ENCODE measurements around the genes TSPAN13 and PRPS1L1.

- RRBS: no CpG with 5 or more reads among the region's 1 CpG
These were observed 69.2 kb downstream of the ETV1 start for GRCh38 chr7:13920374-13920564.

DNA sequence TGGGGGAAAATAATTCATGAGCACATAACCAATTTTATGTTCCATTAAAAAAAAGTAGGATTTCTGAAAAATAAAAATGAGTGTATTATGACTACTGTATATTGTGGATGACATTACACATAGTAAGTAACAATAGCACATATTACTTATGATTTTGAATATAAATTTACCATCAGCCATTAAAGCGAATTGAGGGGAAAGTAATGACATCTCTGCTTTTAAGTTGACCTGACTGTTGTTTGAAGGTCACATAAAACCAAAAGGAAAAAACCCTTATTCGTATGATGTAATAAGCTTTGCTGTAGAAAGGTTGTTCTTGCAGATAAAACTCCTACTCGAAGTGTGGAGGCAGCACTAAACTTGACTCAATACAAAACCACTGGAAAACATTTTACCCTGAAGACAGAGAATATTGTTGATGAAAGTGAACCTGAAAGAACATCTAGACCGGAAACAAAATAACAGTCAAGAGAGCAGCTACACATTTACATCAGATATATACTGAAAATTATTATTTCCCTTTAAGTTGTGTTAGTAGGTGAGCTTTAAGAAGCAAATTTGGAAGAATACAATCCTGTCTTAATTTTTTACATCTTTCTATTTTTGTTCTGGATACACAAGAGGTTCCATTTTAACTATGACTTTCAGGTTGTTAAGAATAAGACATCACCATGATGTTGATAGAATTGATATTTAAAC, 6.5 kb downstream of the ETV1 start:
- RRBS: no CpG with 5 or more reads among the region's 4 CpGs

DNA sequence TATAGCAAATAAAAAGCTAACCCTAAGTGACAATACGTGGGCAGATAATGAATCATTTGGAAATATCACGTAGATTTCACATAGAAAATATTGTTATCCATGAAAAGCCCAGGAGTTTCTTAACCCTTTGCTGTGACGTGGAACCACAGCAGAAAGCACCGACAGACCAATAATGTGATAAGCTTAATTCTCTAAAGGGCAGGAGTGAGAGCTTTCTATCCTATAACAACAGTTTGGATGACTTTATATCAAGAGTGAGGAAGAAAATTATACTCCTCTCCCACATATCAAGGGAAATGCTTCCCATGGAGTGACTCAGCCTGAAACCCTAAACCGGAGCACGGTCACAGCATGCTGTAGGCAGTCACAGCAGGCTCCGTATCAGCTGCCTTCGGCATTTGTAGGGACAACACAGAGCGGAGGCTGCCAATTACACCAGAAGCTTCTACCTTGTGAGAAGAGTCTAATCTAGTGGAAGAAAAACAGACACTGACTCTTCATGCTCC, 66.1 kb downstream of the DGKB start:
- RRBS: no CpG with 5 or more reads among the region's 9 CpGs

GRCh38 chr7:16066945-16067489, 354.3 kb downstream of the CRPPA start:
- RRBS: no CpG with 5 or more reads among the region's 1 CpG

DNA sequence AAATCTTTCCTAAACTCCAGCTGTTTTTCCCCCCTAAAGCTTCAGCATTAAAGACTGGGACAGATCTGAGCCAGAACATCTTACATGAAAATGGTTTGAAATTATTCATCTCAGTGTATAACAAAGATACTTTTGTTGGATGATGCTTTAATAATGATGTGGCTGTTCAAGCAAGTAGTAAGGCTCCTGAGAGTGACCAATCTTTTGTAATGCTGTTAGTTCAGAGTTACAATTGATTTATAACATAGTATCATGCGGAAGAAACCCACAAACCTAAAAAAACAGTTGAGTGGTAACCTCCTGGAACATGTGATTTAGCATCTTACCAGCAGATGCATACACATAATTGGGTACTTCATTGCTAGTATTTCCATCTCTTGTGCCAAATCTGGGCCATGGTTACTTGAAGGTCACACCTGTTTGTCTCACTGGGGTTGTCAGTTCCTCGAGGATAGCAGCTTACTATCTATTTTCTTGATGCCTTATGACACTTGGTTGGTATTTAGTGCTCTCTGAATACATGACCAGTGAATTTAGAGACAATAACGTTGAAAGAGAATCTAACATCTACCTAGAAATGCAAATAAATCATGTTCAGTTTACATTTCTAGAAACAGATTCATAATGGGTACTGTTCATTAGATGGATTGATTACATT, 1.6 kb downstream of the BZW2 start:
- RRBS: no CpG with 5 or more reads among the region's 3 CpGs

GRCh38 chr7:16753268-16754337, at the start of gene TSPAN13:
TSPAN13 (plus strand) TSS chr7:16753755.
- RRBS: 1% methylated on average over 21 of the region's 82 CpGs

- RRBS: no CpG with 5 or more reads among the region's 3 CpGs
These were observed 2.0 kb downstream of the TSPAN13 start for GRCh38 chr7:16755341-16756102.

GRCh38 chr7:17184790-17185220, 113.6 kb upstream of the AHR start:
- RRBS: no CpG with 5 or more reads among the region's 3 CpGs

- RRBS: no CpG with 5 or more reads among the region's 4 CpGs
These were observed 199.8 kb downstream of the AHR start for GRCh38 chr7:17498212-17498687.

DNA sequence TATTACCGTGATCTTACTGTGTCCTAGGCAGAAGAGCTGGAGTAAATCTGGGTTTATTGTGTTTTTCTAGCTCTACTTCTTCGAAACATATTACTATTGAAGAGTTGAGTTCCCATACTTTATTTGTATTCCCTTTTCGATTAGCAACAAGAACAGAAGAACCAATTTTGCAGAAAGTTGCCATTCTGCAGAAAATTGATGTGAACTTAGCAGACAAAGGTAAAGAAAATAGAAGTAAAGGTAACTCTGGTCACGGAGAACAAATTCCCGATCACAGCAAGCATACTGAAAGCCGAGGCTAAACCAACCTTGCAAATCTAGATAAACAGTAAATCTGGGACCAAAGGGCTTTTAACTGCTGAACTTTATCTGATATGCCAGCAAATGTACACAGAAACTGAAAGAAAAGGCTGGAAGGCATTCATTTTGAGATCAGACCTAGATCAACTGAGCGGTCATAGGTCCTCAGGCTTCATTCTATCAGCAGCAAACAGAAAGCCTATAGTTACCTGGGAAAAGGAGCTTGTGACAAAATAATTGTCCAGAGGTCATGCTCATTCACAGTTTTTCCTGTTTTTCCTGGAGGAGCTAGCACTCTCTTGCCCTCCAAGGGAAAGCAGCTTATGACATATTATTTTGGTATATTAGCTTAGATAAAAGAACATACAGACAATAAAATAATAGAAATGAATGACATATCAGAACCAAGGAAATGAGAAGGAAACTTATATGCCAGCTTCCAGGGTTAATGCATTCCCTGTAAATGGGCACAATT, 320.1 kb downstream of the AHR start:
- RRBS: no CpG with 5 or more reads among the region's 7 CpGs

GRCh38 chr7:17781956-17783042, 158.0 kb downstream of the SNX13 start:
- RRBS: no CpG with 5 or more reads among the region's 5 CpGs

DNA sequence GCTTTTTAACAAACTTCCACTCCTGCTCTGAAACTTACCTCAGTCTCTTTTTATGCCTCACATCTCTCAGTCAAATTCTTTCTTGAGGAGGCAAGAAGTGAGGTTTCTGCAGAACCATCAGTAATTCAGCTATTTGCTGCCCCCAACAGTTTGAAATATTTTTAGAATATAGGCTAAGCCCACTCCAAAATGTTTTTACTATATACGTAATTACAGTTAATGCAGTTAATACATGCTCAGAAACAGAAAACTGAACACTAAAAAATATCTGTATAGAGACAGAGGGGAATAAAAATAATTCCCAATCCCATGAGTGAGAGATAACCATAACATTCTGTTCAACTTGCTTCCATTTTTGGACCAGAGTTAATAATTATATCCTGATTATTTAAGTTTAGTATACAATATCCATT, 78.4 kb downstream of the SNX13 start:
- RRBS: no CpG with 5 or more reads among the region's 1 CpG

- RRBS: no CpG with 5 or more reads among the region's 1 CpG
These were observed 8.1 kb downstream of the PRPS1L1 start for GRCh38 chr7:18019577-18020000.

DNA sequence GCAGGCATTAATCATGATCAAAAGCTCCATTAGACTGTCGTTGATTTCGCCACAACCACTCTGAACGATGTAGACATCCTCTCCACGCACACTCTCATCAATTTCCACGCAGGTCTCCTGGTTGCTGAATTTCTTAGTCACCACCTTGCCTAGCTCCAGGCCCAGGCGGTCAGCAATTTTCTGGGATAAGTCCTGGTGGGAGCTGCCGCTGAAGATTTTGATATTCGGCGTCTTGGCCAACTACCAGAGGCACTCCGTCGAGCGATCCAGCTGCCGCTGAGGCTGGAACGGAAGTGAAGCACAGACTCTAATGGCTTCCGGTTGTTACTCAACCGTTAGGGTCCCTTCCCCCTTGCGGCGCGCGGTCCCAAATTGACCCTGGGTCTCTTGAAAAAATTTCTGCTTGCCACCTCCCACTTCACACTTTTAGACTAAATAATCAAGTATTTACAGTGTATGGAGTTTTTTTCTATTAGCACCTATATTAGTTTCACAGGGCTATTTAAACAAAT, at the start of gene PRPS1L1:
TSS of gene PRPS1L1 (minus strand) at position 295 of the 512 bp plus-strand sequence.
- RRBS: no CpG with 5 or more reads among the region's 20 CpGs

DNA sequence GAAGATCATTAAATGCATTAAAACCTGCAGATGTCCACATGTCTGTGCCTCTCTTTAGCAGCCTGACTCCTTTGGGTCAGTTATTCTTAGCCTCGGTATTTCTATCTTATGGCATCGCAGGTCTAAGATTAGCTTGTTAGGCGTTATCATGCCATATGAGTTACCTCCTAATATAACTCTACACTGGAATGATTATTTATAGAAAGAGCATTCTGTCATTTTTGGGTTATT, 10.2 kb downstream of the HDAC9 start:
- RRBS: no CpG with 5 or more reads among the region's 3 CpGs

DNA sequence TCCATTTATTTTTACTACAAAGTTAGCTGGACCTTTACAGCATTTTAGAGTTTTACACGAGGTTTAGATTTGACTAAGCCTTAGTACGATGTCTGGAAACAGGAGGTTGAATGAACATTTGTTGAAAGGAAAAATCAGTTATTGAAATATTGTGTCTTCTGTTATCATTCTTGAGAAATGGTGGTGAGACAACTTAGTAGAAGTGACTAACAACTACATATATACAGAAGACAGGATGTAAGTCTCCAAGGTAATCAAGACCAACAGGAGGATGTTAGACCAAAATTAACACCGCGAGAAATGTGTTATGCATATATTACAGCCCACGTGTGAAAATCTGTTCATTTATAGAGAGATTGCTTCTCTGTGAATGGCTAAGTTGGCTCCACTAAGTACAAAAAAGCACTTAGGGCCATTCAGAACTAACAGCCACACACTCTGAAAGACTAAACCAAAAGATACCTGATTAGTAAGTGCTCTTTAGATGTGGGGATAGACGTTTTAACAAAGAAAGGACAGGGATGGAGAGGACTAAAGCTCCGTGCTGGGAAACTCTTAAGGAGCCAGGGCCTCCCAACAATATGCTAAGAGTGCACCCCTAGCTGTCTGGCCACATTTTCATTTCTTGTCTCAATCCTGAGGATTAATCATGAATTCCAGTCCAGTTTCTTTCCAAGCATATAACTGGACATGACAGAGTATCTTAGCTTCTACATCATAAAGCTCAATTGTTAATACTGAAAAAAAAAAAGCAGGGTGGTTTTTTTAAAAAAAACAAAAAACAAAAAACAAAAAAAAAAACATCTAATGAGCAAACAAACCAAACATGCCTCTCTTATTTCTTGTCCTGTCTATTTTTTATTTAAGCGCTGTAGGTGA, 26.5 kb downstream of the HDAC9 start:
- RRBS: no CpG with 5 or more reads among the region's 8 CpGs

DNA sequence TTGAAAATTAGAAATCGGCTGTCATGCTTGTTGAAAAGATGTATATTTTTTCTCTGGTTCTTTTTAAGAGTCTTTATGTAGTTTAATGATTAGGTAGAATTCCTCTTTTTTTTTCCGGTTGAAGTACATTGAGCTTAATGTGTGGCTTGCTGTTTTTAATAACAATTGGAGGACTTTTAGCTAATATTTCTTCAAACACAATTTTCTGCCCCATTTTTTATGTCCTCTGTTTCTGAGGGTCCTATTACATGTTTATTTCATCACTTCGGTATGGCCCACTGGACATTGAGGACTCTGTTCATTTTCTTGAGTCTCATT, 304.9 kb downstream of the TWIST1 start:
- RRBS: no CpG with 5 or more reads among the region's 3 CpGs

DNA sequence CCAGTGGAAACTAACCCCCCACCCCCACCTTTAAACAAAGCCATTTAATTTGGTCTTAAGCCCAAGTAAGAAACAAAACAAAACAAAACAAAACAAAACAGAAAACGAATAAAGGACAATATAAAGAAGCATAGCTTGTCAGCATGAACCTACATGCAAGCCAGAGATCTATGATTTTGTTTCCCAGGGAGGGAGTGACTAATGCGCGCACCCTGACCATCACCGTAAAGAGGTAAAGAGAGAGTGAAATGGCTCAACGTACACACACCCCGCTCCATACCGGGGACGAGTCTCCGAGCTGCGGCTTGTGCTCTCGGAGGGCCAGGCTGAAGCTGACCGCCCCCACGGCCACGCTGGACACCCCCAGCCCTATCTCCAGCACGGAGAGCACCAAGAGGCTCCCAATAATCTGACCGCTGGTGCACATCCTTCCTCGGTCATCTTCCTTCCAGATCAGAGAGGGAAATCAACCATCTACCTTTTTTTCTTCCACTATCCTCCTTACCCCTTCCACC, 1.1 kb downstream of the TMEM196 start:
- RRBS: no CpG with 5 or more reads among the region's 17 CpGs

DNA sequence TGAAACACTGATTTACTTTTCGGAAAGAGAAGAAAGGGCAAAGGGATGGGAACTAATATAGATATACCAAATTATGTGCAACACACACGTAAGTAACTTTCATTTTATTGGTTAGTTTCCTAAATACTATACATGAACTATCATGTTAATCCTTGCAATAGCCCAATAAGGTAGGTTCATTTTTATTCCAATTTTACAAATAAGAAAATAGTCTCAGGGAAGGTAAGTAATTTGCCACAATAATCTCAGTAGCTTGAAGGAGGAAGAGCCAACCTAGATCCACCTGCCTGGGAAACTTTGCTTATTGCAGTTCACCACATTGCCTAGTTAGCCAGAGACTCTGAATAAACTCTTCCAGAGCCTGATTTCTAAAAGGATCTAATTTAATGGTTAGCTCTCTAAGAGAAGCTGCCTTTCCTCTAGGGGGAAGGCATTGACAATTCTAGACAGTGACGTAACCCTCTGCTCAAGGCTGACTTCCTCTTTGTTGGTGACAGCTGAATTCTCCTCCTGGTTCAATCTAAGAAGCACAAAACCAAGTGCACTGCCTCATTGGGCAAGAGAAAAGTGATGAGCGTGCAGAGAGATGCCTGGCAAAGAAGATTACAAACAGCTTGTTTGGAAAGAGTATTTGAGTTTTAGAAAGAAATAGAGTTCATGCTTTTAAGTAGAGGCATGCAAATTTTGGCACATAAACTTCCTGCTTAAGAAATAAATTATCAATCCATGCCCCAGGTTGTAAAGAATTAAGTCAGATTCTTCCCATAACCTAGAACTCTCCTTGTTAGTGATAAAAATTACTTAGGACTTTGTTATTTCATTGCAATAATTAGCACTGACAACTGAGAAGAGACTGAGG, 102.8 kb downstream of the MACC1 start:
- RRBS: no CpG with 5 or more reads among the region's 4 CpGs

All from brain (tissue), 1 donor.